ENCODE measurements around the gene SNX15.

GRCh38 chr11:64207064-64208159 lies 891 bp downstream of the FERMT3 start:
- PRO-cap, 3 experiments: peak in 3 of 3 experiments; most common plus-strand start chr11:64207708 (in 1); most common minus-strand start chr11:64207585 (in 3)
- RAMPAGE, long total RNA: no peak
- RRBS, 2 experiments: 32 to 35% methylated on average over 7 of the region's 44 CpGs

GRCh38 chr11:64244985-64246019 lies 1.4 kb downstream of the PPP1R14B start:
- PRO-cap, 3 experiments: peak in 3 of 3 experiments; most common plus-strand start chr11:64245956 (in 3); most common minus-strand start chr11:64245397 (in 1)
- RAMPAGE, long total RNA: start-site peak on the minus strand at chr11:64245220-64245472, 99 and 25 reads in 2 replicates
- RRBS, 2 experiments: 14% methylated on average over 5 of the region's 19 CpGs

DNA sequence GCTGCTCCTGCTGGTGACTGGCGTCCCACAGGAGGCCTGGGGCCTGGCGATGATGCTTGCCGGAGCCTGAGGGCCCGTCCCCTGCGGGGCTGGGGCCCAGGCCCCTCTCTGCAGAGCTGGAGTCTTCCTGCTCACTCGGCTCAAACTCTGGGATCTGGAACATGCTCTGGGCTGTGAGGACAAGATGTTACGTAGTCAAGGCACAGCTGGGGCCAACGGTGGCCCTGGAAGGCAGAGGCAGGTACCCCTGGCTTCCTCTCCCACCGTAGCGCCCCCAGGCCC lies 318 bp downstream of the BAD start:
- PRO-cap, 3 experiments: no peak in any of the 3 experiments
- RAMPAGE, long total RNA: no peak
- RRBS, 2 experiments: 0 to 1% methylated on average over 2 of the region's 10 CpGs

GRCh38 chr11:64284947-64285636 lies 556 bp upstream of the GPR137 start:
- PRO-cap, 3 experiments: peak in 3 of 3 experiments; most common plus-strand start chr11:64285200 (in 1); most common minus-strand start chr11:64285112 (in 2)
- RAMPAGE, long total RNA: no peak
- RRBS, 2 experiments: 2 to 3% methylated on average over 32 to 39 of the region's 64 CpGs

DNA sequence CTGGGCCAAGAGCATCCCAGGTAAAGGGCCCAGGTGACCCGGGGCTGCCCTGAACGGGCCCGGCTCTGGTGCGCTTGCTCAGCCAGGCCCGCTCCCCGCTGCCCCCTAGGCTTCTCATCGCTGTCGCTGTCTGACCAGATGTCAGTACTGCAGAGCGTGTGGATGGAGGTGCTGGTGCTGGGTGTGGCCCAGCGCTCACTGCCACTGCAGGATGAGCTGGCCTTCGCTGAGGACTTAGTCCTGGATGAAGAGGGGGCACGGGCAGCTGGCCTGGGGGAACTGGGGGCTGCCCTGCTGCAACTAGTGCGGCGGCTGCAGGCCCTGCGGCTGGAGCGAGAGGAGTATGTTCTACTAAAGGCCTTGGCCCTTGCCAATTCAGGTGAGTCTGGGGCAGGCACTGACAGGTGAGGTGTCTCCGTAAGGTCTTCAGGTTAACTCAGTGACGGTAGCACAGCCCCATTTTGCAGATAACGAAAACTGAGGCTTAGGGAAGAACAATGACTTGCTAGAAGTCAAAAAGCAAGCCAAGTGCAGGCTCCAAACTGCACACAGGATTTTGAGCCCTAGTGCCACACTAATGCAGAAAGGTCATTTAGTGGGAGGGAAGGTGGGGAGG lies 2.4 kb downstream of the TRMT112 start:
- PRO-cap, 3 experiments: no peak in any of the 3 experiments
- RAMPAGE, long total RNA: no peak
- RRBS, 2 experiments: no CpG with 5 or more reads among the region's 19 CpGs

DNA sequence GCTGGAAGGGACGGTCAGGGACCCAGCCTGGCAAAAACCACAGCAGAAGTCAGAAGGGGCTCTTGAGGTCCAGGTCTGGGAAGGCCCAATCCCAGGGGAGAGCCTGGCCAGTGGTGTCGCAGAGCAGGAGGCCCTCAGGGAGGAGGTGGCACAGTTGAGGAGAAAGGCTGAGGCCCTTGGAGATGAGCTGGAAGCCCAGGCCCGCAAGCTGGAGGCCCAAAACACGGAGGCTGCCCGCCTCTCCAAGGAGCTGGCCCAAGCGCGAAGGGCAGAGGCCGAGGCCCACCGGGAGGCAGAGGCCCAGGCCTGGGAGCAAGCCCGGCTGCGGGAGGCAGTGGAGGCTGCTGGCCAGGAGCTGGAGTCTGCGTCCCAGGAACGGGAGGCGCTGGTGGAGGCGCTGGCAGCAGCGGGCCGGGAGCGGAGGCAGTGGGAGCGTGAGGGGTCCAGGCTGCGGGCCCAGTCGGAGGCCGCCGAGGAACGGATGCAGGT lies 4.6 kb downstream of the CCDC88B start:
- PRO-cap, 3 experiments: no peak in any of the 3 experiments
- RAMPAGE, long total RNA: no peak
- RRBS, 2 experiments: 93% methylated on average over 6 of the region's 24 CpGs; no CpG with 5 or more reads in 1 of the 2 experiments

GRCh38 chr11:64566230-64567112 lies 10.7 kb downstream of the SLC22A11 start:
- PRO-cap, 3 experiments: no peak in any of the 3 experiments
- RAMPAGE, long total RNA: no peak
- RRBS, 2 experiments: 14 to 20% methylated on average over 1 of the region's 17 CpGs

GRCh38 chr11:64609148-64609819 lies 18.3 kb downstream of the SLC22A12 start:
- PRO-cap, 3 experiments: no peak in any of the 3 experiments
- RAMPAGE, long total RNA: no peak
- RRBS, 2 experiments: no CpG with 5 or more reads among the region's 3 CpGs

- PRO-cap, 3 experiments: no peak in any of the 3 experiments
- RAMPAGE, long total RNA: no peak
- RRBS, 2 experiments: no CpG with 5 or more reads among the region's 4 CpGs
These were observed 28.8 kb downstream of the SLC22A12 start for GRCh38 chr11:64619726-64620275.

DNA sequence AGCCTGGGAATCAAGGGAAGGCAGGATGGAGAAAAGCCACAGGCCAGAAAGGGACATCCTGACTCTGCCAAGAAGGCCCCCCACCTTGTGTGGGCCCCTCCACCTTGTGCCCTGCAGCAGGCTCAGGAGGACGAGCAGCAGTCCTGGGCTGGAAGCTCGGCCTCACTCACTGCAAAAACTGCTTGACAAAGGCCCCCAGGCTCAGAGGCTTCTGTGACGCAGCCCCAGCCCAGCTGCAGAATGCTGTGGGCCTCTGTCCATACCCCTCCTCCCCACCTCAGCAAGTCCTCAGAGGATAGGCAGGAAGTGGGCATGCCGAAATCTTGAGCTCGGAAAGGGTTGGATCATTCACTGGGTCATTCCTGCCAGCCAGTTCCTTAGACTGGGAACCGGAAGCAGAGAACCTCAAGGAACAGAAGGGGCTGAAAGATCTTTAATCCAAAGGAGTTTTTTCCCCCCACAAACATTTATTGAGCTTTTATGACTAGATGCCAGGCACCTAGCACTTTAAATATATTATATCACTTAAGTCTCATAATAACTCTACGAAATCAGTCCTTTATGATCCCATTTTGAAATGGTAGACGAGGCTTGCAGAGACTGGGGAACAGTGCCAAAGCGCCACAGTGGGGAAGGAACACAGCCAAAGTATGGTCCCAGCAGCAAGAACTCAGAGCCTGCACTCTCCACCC lies 61.7 kb downstream of the NRXN2 start:
- PRO-cap, 3 experiments: peak in 3 of 3 experiments; most common plus-strand start position 347 of the sequence (in 1); most common minus-strand start position 180 of the sequence (in 2)
- RAMPAGE, long total RNA: no peak
- RRBS, 2 experiments: no CpG with 5 or more reads among the region's 9 CpGs

DNA sequence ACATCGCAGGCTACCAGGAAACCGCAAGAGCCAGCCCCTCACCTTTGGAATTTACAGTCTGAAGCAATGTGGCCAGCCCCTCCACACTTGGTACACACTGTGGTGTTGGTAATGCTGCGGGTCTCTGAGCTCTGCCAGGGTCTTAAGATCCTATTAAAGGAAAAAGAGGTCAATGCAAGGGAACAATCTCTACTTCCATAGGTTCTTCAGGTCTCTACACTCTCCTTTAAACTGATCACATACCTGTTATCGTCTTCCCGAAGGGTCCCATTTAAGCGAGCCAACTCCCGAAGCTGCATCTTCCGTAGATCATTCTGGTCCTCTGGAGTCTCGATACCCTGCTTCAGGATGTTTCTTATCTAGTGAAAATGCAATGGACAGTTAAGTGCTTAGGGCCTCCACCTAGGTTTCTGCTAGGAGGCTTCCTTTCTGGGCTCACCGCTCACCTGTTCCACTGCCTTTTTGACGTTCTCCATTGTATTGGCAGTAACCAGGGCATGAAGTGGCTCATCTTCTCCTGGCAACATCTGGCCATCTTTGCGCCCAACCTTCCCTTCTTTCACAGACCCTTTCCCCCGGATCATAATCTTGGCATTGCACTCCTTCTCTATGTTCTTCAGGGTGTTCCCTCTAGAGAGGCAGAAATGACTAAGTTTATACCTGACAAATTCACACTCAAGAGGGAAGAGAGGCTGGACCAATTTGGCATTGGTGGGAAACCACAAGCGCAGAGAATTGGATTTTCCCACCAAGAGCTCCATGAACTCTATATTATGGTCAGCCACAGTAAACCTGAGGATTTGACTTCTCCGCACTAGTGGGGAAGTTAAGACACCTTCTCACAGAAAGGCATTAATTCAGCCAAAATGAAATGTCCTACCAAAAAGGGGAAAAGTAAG lies 9.1 kb downstream of the SF1 start:
- PRO-cap, 3 experiments: no peak in any of the 3 experiments
- RAMPAGE, long total RNA: no peak
- RRBS, 2 experiments: no CpG with 5 or more reads among the region's 15 CpGs

- PRO-cap, 3 experiments: no peak in any of the 3 experiments
- RAMPAGE, long total RNA: no peak
- RRBS, 2 experiments: no CpG with 5 or more reads among the region's 14 CpGs
These were observed 7.4 kb upstream of the CDC42BPG start for GRCh38 chr11:64851514-64852538.

DNA sequence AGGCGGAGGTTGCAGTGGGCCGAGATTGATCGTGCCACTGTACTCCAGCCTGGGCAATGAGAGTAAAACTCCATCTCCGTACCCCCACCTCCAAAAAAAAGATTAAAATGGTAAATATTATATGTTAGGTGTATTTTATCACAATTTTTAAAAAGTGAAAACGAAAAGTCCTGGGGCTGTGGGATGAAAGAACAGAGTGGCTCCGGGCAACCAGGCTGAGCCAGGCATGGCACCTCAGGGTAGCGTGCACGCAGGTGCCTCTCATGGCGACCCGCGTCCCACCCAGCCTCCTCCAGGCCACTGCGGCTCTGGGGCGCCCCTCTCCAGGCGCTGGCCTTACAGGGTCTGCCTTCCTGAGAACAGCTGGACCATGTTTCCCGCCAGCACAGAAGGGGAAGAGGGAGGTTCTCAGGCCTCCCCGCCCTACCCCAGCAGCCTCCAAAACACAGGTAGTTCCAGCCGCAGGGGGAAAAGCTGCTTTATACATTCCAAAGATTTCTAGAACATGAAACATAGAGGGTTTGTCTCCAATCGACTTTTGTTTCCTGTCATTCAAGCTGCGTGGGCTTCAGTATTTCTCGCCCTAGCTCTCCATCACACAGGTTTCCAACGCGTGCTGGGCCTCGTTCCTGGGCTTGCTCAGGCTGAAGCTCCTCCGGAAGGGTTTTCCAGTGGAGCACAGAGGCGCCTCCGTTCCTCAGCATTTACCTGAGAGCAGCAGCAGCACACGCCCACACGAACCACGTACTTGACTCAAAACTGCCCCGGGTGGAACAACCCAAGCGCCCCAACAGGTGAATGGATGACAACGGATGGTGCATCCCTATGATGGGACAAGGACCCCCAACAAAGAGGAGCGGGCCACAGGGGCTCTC lies 10.5 kb downstream of the EHD1 start:
- PRO-cap, 3 experiments: no peak in any of the 3 experiments
- RAMPAGE, long total RNA: no peak
- RRBS, 2 experiments: 67 to 71% methylated on average over 5 of the region's 33 CpGs

DNA sequence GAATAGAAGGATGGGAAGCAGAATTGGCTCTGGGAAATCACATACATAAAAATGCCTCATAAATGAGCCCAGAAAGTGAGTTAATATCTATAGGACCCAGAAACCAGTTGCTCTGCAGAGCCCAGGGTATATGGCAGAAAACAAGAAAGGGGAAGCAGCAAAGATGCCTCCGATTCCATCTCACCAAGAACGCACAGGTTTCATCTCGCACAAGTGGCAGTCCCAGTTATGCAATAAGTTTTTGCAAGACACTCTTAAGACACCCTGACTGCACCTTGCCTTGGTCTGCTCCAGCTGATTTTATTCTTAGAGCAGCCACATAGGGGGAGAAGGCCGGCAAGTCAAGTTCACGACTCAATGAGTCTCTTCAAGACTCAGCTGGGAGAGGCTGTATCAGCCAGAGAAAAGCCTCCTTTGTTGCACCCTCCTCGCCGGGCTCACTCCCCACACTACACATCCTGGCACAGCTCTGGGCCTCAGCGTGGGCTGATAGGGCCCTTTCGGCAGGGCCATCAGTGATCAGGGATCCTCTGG lies 2.5 kb downstream of the EHD1 start:
- PRO-cap, 3 experiments: peak in 1 of 3 experiments; most common plus-strand start position 309 of the sequence (in 1)
- RAMPAGE, long total RNA: no peak
- RRBS, 2 experiments: 7 to 13% methylated on average over 4 of the region's 9 CpGs

DNA sequence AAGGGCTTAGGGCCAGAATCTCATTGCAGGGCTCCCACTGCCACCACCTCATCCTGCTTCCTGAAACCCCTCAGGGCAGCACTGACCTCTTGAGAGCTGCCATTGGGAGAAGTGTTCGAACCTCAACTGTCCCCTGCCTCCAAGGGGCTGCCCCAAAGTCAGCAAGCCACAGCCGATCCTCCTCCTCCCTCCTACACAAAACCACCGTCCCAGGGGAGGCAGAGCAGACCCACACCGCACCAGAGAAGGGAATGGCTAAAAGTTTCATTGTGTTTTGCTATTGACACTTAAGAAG lies 1.1 kb downstream of the EHD1 start:
- PRO-cap, 3 experiments: no peak in any of the 3 experiments
- RAMPAGE, long total RNA: no peak
- RRBS, 2 experiments: no CpG with 5 or more reads among the region's 4 CpGs

- PRO-cap, 3 experiments: no peak in any of the 3 experiments
- RAMPAGE, long total RNA: no peak
- RRBS, 2 experiments: 77 to 88% methylated on average over 5 to 7 of the region's 27 CpGs
These were observed 6.7 kb downstream of the ATG2A start for GRCh38 chr11:64910102-64910855.

GRCh38 chr11:64911782-64912165 lies 5.2 kb downstream of the ATG2A start:
- PRO-cap, 3 experiments: no peak in any of the 3 experiments
- RAMPAGE, long total RNA: no peak
- RRBS, 2 experiments: no CpG with 5 or more reads among the region's 7 CpGs

DNA sequence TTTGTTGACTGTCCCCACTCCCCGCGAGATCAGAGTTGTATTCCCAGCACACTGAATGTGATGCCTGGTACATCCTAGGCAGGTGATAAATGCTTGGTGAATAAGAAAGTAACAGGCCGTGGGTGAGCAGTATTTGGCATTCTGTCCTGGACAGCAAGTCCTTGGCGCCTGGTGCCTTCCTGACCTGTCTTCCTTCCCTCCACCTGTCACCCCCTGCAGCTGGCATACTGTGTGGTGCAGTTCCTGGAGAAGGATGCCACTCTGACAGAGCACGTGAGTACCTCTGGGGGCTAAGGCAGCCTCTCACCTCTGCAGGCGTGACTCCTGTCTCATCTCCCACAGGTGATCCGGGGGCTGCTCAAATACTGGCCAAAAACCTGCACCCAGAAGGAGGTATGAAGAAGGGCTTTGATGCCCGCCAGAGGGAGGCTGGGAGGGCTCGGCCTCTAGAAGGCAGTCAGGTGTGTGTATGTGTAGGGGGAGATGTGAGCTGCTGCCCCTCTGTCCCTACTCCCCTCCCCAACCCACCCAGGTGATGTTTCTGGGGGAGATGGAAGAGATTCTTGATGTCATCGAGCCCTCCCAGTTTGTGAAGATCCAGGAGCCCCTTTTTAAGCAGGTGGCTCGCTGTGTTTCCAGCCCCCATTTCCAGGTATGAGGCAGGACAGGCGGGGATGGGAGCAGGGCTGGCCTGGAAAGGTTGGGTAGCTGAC lies 4.3 kb downstream of the GPHA2 start:
- PRO-cap, 3 experiments: no peak in any of the 3 experiments
- RAMPAGE, long total RNA: no peak
- RRBS, 2 experiments: no CpG with 5 or more reads among the region's 12 CpGs

DNA sequence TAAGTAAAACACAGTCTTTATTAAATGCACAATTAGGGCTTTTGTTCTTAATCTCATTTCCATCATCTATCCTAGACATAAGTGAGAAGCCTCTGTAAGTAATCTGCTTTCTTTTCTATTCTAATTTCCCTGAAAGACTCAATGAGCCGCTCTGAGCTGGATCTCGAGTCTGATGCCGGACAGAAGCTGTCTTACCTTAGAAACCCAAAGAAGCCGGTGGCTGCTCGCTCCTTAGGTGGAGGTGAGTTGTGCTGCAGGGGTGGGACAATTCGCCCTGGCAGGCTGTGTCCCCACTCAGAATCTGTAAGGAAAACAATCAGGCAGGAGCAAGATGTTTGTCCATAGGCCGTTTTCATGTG lies 3.8 kb upstream of the GPHA2 start:
- PRO-cap, 3 experiments: no peak in any of the 3 experiments
- RAMPAGE, long total RNA: no peak
- RRBS, 2 experiments: 100% methylated on average over 1 of the region's 7 CpGs; no CpG with 5 or more reads in 1 of the 2 experiments

DNA sequence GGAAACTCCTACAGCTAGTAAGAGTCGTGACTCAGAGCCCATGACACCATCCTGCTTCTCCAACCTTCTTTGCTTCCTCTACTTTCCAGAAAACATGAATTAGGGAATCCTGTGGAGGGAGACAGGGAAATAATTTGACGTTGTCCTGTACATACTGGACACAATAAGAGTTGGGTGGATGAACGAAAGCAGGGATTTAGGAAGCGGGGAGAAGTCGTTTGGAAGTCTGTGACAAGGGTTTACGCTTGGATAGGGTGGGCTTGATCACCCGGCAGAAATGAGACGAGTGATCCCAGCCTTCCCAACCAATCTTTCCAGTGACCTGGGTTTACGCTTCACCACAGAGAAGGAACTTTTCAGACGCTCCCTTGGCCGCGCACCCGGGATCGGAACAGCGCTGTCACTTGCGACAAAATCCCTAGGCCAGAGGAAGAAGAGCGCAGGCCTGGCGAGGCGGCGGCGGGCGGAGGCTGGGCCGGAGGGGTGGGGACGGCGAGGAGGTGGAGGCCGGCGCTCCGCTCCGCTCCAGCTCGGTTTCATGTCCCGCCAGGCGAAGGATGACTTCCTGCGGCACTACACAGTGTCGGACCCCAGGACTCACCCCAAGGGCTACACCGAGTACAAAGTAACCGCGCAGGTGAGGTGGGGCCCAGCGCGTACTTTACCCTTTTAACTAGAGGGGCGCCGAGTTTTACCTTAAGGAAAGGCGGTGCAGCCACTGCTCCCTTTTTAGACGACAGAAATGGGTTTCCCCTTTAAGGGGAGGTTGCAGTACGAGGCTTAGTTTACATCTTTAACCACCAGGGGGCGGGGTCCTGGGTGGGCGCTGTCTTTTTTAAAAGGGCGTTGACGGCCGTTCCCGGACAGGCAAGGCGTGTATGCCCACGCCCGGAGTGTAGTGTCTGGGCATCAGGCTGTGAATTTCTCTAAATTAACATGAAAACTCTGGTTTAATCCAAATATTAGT lies at the start of gene SNX15:
SNX15 (plus strand) TSS at position 440 of the 967 bp plus-strand sequence.
- PRO-cap, 3 experiments: peak in 3 of 3 experiments; most common plus-strand start position 478 of the sequence (in 2); most common minus-strand start position 314 of the sequence (in 2)
- RAMPAGE, long total RNA: start-site peak on the plus strand centred at position 480 of the sequence, 54 bp wide, 65 and 46 reads in 2 replicates
- RRBS, 2 experiments: 1 to 2% methylated on average over 15 of the region's 53 CpGs

All from skeletal muscle tissue (tissue), 7 donors.